Left colon (tissue), 1 donor: ENCODE measurements around the genes TCP10L and CRYZL1.

DNA sequence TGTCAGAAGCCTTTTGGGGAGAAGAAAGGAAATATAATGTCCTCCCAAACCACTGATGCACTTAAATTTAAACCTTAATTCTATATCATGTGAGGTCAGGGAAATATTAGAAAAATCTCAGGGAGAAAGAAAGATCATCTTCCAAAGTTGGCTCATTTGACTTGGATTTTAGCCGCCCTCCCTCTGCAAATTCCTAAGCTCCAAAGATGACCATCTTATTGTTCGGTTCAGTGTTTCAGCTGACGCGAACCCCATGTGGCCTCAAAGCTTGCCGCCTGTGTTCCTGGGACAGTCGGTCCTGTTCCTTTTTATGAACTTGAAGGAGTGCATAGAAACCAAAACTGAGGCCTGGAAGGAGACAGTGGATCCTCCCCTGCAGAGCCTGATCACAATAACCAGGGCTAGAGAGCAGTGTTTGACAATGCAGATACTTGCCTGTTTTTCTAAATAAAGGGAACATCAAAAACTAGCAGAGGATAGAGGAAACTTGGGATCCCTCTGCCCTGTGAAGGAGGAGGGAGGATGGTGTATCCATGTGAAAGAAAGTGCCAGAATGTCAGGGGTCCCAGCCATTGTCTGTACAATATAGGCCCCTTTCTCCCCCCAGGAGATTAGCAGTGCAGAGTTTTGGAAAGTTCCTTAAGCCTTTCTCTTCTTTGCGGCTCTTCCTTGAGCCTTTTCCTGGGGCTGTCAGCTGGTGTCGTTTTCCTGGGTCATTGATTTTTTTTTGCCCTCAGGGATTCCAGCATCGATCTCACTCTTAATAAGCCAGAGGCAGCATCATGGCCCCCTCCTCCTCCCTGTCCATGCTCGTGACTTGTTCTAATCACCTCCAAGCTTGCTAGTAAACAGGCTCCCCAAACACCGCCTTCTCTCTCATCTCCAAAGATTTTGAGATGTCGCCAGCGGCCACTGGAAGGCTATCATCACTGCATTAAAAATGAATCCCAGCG is 2.6 kb downstream of the EVA1C start:
- PRO-cap, result no peak

- PRO-cap, result no peak
Measured at GRCh38 chr21:32425910-32427119, 13.8 kb downstream of the EVA1C start.

DNA sequence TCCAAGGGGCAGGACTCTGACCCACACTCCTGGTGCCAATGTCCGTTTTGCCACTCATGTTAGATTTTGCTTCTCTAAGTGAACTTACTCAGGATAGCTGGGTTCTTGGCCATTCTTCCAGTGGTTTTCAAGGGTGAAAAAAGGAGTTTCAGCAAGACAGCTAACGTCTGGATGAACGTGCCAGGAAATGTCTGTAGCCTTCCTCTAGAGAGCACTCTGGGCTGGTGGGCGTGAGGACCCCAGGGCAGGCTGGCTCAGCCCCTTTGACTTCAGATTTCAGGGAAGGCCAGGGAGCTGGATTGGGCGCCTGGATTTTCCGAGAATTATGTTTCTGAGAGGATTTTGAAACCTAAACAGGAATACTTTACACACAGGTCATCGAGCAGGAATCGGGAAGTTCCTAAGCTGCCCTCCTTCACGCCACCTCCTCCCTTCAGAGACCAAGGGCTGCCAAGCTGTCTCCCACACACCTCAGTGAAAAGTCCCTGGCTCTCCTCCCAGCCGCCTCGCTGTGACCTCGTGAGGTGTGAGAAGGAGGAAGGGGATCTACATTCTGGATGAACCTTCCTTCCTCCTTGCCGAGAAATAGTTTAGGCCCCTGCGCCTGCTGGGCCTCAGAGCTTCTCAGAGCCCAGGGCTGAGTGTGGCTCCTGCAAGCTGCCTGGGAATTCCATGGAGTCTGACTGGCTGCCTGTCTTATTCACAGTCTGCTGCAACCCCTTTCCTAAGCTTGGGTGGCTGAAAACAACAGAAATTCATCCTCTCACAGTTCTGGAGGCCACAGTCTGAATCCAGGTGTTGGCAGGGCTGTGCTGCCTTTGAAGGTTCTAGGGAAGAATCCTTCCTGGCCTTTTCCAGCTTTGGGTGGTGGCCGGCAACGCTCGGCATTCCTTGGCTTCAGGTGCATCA is 38.6 kb downstream of the EVA1C start:
- PRO-cap, result no peak

GRCh38 chr21:32514496-32515344 is 70.6 kb downstream of the TCP10L start:
- PRO-cap, result no peak

GRCh38 chr21:32544514-32545229 is 40.7 kb downstream of the TCP10L start:
- PRO-cap, result no peak

- PRO-cap, result no peak
Measured at GRCh38 chr21:32573092-32573560, 12.2 kb downstream of the TCP10L start.

GRCh38 chr21:32585417-32585903 is at the start of gene TCP10L:
TCP10L (minus strand) TSS chr21:32585523.
- PRO-cap, result no peak

DNA sequence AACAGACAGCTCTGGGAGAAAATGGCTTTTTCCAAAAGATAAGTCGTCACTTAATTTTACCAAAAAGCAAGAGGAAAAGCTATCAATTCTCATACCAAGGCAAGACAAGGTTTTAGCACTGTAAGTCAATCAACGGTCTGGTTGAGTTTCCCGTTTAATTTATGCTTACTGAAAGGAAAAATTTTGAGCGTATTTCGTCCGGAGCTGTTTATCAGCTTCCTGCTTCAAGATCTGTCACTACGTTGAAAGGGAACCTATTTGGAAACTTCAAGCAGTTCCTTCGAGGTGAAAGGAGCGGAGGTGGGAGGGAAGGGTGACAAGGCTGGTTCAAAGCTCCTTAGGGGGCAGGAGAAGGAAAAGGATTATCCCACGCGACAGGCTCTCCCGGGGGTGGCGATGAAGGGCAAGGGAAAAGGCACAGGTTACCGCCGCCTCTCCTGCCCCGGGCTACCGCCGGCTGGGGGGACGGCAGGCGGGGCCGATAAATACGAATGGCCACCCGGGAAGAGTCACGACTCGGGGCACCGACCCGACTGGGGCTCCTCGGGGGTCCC is 700 bp downstream of the SYNJ1 start:
- PRO-cap, result bidirectional peak, plus-strand start at position 512 of the sequence, minus-strand start at position 449 of the sequence

- PRO-cap, result bidirectional peak, plus-strand start at chr21:33198986, minus-strand start at chr21:33198873
Measured at GRCh38 chr21:33198698-33199188, 31.0 kb upstream of the IFNAR2 start.

DNA sequence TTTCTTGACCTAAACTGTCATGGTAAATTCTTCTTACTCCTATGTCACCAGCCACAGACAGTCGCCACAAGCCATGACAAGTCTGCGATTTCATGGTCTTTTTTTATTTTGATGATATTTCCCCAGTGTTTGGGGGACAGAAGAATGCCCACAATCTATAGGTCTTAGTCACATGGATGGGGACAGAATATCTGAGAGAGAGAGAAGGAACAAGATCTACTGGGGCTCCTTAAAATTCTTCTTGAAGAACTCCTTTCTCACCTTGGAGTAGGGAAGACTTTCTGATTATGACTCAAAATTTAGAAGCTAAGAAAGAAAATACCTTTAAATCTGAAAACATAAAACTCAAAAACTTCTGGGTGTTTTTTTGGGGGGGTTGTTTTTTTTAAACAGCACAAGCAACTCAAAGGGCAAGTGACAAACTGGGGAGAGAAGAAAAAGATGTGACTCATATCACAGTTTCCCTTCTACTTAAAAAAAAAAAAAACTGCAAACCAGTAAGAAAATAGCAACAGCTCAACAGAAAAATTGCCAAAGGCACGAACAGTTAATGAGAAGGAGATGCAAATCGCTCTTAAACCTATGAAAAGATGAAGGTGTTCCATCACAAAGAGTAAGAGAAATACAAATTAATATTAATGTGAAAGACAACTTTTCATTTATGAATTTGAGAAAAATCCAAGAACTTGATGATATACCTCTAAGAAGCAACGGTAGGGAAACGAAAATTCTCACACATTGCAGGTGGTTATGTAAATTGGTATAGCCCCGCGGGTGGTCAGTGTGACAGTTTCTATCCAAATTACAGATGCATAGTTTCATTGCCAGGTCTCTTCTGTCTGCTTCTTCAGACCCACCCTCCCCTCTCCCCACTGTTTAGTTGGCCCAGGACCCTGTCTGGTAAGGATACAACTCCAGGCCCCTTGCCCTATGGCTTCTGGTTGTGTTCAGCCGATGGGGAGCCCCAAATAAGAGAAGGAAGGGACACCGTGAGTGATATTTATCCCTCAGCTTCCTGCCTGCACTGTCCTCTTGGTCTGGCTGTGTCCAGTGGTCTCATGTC is 8.9 kb downstream of the IFNAR2 start:
- PRO-cap, result no peak

DNA sequence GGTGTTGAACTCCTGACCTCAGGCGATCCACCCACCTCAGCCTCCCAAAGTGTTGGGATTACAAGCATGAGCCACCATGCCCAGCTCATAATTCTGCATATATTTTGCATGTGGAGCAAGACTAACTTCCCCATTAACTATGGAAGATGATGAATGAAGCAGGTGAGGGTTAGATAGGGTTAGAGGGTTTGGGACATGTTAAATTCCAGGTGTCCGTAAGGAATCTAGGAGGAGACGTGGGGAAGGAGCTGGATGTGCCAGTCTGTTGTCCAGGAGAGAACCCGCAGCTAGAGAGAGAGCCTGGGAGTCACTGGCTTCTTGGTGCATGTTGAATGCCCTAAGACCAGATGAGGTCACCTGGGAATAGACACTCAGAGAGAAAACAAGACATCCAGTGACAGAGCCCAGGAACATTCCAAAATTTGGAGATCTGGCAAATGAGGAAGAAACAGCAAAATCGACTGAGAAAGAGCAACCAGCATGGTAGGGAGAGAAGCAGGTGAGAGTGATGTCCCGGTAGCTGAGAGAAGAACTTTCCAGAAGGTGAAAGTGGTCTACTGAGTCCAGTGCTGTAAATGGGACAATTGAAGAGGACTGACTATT is 15.3 kb upstream of the IL10RB start:
- PRO-cap, result no peak

DNA sequence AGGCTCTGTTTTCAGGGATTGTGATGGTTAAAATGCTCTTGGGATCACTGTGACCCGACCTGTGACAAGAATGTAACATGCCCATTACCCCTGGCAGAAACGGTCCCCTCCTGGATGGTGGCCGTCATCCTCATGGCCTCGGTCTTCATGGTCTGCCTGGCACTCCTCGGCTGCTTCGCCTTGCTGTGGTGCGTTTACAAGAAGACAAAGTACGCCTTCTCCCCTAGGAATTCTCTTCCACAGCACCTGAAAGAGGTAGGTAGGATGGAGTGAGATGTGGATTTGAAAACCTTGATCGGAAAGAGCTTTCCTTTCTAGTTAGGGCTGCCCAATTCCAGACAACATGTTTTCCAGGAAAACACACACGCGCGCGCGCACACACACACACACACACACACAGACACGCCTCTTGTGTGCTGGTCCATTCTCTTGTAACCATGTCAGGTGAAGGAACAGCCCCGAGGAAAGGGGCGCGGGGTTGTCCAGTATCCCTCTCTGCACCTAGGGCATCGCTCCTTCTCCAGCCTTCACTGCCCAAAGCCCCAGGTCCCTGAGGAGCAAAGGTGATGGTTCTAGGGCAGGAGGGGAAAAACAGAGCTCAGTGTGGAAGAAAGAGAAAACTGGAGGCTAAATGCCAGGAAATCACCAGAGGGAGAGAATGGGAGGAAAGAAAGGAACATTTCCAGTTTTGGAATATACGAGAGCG is 22.0 kb downstream of the IL10RB start:
- PRO-cap, result no peak

DNA sequence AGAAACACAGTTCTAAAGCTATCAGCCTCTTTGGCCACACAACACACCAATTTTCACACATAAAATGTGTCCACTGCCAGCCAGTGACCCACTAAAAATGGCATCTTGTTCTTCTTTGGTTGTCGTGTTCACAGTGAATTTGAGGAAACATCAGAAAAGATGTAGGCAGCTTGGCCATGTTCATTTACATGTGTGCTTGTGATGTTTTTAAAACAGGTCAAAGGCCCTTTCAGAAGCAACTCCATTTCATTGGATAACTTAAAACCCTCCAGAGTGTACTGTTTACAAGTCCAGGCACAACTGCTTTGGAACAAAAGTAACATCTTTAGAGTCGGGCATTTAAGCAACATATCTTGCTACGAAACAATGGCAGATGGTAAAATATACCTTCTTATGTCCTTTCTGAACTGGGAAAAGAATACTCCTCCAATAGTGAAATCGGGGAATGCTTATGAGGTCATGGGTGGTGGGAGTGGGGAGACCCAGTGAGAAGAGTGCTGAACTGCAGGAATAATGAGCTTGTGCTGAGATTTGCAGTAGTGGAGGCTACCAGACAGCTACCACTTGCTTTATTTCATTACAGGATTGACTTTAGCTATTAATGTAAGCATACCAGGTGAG is 28.9 kb downstream of the IFNGR2 start:
- PRO-cap, result no peak

GRCh38 chr21:33436678-33437622 is 33.7 kb downstream of the IFNGR2 start:
- PRO-cap, result no peak

DNA sequence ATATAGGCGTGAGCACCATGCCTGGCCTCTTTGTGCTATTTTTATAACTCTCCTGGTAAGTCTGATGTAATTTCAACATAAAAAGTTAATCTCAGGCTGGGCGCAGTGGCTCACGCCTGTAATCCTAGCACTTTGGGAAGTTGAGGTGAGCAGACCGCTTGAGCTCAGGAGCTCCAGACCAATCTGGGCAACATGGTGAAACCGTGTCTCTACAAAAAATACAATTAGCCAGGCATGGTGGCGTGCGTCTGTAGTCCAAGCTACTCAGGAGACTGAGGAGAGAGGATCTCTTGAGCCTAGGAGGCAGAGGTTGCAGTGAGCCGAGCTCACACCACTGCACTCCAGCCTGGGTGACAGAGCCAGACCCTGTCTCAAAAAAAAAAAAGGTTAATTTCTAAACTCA is 35.6 kb downstream of the TMEM50B start:
- PRO-cap, result no peak

DNA sequence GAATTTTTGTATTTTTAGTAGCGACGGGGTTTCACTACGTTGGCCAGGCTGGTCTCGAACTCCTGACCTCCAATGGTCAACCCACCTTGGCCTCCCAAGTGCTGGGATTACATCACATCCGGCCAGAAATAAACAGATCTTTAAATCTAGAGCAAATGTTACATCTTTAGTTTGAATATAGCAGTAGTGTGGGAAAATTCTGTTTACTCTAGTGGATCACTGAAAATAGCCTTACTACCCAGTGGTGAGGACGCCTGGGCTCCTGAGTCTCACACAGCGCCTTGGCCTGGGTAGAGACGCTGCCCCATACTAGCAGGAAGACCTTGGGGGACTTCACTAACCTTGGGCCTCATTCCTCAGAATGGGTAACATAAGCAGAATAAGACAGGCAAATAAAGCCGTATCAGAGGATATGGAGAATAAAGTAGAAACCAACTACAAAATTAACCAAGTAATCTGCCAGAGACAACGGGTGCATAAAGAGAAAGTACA is 560 bp downstream of the GART start:
- PRO-cap, result no peak

DNA sequence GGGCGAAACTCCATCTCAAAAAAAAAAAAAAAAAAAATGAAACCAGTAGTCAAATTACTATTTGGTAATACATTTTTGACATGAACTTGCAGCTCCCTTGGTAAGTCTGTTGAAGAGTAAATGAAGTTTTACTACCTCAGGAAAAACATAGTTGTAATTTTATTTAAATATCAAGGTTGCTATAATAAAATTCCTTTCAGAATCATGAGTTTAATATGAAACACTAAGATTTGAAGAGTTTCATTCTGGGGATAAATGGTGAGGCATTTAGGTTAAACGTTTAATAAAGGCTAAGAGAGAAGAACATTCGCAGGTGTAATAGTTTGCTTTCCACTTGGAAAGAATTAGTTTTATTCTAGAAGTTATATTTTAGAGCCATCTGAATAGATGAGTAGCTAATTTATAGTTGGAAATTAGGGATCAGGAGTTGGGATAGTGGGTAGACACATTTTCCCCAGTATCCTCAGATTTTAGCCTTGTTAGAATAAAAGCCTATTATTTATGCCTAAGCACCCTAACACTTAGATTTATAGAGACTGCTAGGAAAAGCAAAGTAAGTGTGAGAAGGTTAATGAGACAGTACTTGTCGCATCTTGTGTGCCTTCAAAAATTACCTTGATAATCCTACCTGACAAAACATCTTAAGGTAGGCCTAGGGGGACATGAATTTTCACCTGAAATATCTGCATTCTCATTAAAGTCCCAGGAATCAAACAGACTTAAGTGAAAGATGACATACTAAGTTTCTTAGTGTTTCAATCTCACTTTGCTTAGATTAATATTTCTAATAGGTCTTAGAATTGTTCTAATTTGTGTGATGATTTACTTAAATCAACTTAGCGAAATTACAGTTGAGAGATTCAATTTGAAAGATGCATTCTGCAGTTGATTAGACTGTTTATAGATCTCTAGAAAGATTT is 22.3 kb downstream of the SON start:
- PRO-cap, result no peak

DNA sequence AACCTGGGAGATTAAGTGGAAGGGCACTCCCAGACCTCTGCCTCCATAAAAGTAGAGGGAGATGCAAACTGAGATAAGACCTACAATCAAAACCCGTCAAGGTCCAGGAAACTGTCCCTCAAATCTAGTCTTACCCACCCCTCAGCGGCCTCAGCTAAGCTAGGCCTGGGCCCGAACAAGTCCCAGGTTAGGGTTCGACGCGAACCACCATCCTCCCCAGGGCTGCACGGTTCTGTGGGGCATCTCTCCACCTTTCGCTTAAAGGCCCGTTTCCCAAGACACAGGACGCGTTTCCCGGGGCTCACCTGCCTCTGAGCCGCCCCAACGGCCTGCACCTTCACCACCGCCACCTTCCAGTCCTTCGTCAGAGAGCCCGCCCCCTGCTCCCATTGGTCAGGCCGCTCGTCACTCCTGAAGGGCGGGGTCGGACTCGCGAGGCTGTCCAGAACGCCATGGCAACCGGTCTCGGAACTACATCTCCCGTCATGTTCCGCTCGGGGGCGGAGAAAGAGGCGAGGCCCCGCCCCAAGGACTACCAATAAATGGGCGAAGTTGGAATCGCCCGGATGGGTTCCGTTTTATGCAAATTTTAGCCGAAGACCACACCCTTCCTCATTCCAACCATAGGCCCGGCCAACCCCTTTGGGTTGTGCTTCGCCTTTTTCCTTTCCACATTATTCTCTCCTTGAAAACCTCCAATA is at the start of gene CRYZL1:
Gene CRYZL1 (minus strand): TSS at position 366 of the 701 bp plus-strand sequence.
- PRO-cap, result bidirectional peak, plus-strand start at position 615 of the sequence, minus-strand start at position 366 of the sequence

- PRO-cap, result no peak
Measured at GRCh38 chr21:33657171-33657609, 14.9 kb downstream of the ITSN1 start.

DNA sequence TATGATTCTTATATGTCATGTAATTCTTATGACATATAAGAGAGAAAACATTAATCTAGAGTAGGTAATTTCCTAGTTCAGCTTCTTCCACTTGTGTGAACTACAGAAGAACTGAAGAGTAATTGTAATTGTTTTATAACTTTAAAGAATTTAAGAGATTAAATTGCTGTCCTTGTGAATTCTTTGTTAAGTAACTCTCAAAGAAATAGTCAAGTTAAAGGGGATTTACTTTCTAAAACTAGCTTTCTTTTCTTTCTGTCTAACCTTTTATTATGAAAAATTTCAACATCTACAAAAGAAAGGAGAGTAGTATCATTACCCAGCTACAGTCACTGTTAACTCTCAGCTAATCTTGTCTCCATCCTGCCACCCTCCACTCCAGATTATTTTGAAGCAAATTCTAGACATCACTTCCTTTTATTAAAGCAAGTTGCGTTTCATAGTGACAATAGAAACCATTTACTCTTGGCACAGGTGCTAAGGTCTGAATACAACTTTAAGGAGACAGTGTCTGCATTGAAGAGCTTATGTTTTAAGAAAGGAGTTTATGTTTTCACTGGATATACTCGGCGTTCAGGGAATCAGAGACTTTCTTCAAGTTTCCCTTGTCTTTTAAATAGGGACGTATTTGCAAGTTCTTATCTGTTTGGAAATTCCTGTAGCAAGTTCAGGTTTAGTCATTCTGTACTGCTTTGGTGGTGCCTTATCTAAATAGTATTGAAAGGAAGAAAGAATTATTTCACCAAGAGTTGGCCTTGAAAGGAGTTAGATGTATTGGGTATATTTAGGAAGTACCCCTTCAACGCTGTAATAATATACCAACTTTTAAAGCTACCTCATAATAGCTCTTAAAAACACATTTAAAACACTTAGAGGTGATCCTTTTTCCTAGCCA is 42.6 kb downstream of the ITSN1 start:
- PRO-cap, result no peak